Breast (tissue), 4 donors: ENCODE measurements around a stretch of chr16.

DNA sequence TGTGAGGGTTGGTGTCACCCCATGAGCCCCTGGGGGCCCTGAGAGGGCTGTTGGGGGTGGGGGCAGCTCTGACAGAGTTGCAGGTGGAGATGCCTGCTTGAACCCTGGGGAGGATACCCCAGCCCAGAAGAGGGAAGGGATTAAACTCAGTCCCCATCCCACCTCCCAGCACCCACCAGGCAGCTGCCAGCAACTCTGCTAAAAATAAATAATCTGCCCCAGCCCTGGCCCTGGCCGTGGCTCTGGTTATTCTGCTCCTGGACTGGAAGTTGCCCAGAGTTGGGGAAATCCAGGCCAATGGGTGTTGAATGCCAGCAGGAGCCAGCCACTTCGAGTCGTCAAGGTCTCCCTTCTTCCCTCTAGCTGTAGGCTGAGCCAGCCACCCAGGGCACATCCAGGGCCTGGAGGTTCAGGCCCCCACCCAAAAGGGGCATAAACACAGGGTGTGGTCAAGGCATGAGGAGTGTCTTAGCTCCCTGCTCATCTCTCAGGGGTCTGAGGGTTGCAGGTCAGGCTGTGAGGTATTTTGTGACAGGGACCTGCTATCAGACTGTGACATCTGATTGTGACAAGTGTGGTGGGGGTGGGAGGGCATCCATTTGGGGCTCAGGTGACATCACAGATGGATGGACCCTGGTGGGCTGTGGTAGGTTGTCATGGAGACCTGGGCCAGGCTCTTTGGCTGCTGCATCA is 923 bp upstream of the RRAD start:
- PRO-cap, 3 experiments, result no peak in any of the 3 experiments
- RRBS, result no CpG with 5 or more reads among the region's 3 CpGs

GRCh38 chr16:66942180-66942866 is 7.0 kb downstream of the CES2 start:
- PRO-cap, 3 experiments, result no peak in any of the 3 experiments
- RRBS, result no CpG with 5 or more reads among the region's 14 CpGs

- PRO-cap, 3 experiments, result no peak in any of the 3 experiments
- RRBS, result no CpG with 5 or more reads among the region's 13 CpGs
These were observed 6.7 kb downstream of the HSF4 start for GRCh38 chr16:67171124-67171841.

- PRO-cap, 3 experiments, result no peak in any of the 3 experiments
- RRBS, result 17% methylated on average over 2 of the region's 22 CpGs
These were observed 824 bp downstream of the E2F4 start for GRCh38 chr16:67192582-67193376.

DNA sequence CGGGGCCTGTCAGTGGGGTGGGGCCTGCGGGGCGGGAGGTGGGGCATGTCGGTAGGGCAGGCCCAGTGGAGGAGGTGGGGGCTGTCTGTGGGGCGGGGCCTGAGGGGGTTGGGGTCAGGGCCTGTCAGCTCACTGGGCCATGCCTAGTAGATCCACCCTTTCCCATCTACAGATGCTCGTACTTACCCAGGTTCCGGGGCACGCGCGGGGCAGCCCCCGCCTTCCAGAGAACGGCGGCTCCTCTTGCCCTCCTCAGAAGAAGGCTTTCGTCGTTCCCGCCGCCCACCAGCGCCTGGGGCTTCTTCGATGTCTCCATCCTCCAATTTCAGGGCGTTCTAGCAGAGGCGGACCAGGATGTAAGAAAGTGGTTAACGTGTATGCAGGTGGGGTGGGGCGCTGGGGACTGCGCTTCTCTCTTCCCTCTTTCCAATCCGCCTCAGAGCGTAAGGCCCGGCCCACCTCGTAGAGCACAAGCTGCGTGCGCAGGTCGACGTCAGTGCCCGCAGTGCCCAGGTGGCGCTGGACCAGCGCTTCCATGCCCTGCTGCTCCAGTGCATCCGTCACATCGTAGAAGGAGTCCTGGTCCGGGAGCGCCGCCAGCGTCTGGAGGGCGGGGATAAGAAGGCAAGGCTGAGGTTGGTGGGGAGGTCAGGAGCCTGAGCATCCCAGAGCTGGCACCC is 10.0 kb downstream of the TMEM208 start:
- PRO-cap, 3 experiments, result no peak in any of the 3 experiments
- RRBS, result no CpG with 5 or more reads among the region's 42 CpGs

- PRO-cap, 3 experiments, result no peak in any of the 3 experiments
- RRBS, result no CpG with 5 or more reads among the region's 10 CpGs
These were observed 6.1 kb downstream of the FHOD1 start for GRCh38 chr16:67240861-67241957.

GRCh38 chr16:67396099-67396774 is 2.9 kb upstream of the TPPP3 start:
- PRO-cap, 3 experiments, result peak in 3 of 3 experiments; most common minus-strand start chr16:67396287 (in 3)
- RRBS, result no CpG with 5 or more reads among the region's 28 CpGs

GRCh38 chr16:67397245-67397954 is 4.1 kb upstream of the TPPP3 start:
- PRO-cap, 3 experiments, result no peak in any of the 3 experiments
- RRBS, result no CpG with 5 or more reads among the region's 14 CpGs

DNA sequence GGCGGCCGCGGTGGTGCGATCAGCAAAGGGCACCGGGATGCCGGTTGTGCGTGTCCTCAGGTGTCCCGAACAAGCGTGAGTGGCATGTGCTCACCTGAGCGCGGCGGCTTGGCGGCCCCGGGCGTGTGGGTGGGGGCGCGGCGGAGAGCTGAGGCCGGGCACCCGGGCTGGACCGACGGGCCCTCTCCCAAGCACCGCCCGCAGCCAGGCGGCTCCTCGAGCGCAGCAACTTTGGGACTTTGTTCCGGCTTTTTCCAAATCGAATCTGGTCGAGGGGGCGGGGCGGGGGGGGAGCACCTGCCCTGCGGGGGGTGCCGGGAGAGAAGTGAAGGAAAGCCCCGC is 245 bp upstream of the HSD11B2 start:
- PRO-cap, 3 experiments, result peak in 3 of 3 experiments; most common minus-strand start position 233 of the sequence (in 3)
- RRBS, result 3% methylated on average over 33 of the region's 35 CpGs

DNA sequence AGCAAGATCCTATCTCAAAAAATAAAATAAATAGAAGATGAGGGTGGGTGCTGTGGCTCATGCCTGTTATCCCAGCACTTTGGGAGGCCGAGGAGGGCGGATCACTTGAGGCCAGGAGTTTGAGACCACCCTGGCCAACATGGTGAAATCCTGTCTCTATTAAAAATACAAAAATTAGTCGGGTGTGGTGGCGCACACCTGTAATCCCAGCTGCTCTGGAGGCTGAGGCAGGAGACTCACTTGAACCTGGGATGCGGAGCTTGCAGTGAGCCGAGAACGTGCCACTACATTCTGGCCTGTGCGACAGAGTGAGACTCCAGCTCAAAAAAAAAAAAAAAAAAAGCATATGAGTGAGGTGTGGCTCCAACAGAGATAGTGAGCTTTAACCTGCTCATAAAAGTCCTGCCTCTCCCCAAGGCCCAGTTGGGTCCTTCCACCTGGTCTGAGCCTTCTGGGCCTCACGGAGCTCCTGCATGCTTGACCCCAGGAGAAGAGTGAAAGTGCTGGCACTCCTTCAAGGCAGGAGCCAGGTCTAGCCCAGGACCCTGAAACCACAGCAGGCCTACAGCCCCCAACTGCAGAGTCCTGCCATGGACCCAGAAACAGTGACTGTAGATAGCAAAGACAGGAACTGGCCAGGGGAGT is 17.5 kb downstream of the HSD11B2 start:
- PRO-cap, 3 experiments, result no peak in any of the 3 experiments
- RRBS, result no CpG with 5 or more reads among the region's 9 CpGs

GRCh38 chr16:67481764-67482453 is 952 bp upstream of the ATP6V0D1 start:
- PRO-cap, 3 experiments, result peak in 1 of 3 experiments; most common plus-strand start chr16:67482184 (in 1); most common minus-strand start chr16:67482128 (in 1)
- RRBS, result no CpG with 5 or more reads among the region's 22 CpGs

DNA sequence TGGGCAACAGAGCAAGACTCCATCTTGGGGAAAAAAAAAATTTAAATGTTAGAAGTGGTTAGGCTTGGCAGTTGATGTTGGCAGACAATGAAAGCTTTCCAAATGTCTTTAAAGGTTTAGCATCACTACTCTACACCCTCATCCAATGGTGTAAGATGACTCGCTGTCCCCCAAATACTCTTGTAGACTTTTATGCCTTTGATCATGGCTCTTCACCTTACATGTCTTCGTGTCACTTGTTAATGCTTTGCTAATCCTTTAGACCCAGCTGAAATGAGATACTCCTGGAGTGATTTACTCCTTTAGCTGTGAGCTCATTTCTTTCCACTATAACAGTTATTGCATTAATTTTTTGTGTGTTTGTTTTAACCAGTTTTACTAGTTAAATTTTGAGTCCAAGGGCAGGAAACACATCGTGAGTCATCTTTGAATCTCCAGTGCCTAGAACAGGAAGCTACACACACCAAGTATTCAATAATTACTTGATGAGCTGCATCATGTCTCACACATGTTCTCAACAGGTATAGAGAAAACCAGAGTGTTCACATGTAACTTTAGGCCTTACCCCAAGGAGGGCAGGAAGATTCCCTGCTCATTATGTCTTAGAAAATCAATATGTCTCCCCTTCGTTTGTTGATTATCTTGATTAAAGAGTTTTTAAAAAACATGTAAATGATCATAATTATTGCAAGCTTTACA is 6.5 kb upstream of the CTCF start:
- PRO-cap, 3 experiments, result no peak in any of the 3 experiments
- RRBS, result no CpG with 5 or more reads among the region's 4 CpGs

GRCh38 chr16:67626459-67627004 is 18.4 kb upstream of the CARMIL2 start:
- PRO-cap, 3 experiments, result no peak in any of the 3 experiments
- RRBS, result no CpG with 5 or more reads among the region's 9 CpGs

- PRO-cap, 3 experiments, result no peak in any of the 3 experiments
- RRBS, result no CpG with 5 or more reads among the region's 37 CpGs
These were observed 5.6 kb downstream of the ACD start for GRCh38 chr16:67654300-67655035.

DNA sequence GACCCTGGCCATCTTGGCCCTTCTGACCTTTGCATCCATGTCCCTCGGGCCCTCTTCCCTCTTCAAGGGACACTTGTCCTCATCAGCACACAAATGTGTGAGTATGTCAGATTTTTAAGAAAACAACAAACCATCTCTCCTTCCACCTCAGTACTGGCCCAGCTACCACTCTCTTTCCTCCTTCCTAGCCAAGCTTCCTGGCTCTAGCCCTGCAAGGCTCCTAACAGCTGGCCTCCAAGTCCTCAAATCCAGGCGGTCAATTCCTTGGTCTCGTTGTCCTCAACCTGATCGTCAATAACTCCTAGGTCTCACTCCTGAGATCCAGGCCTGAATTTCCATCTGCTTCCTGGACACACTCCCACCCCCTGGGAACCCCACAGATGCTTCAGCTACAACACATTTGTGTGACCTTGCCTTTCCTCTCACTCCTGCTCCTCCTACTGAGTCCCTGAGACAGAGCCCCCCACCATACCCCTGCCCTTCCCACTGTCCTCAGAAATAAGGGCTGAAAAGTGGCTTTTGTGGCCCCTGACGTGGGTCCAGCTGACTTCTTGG is 2.4 kb downstream of the ENKD1 start:
- PRO-cap, 3 experiments, result no peak in any of the 3 experiments
- RRBS, result no CpG with 5 or more reads among the region's 5 CpGs

DNA sequence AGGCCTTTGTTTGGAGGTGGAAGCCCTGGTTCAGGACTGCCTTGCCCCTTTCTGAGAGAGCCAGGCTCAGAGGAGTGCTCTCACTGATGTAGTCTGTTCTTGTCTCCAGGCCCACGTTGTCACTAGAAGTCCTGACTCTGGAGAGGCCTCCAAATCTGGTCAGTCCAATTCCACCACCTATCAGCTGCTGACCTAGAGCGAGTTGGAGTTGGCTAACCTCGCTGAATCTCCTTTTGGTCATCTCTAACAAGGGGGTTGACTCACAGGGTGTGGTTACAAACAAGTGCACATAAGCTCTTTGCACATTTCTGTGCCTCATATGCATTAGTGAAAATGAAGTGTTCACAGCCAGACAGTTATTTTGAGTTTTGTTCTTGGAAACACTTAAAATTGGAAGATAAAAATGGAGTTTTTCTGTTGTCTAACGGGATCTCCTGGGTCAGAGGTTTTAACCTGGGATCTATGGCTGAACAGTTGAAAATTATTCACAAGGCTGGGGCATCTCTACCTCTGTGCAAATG is 11.8 kb upstream of the EDC4 start:
- PRO-cap, 3 experiments, result peak in 1 of 3 experiments; most common minus-strand start position 124 of the sequence (in 1)
- RRBS, result no CpG with 5 or more reads among the region's 4 CpGs

DNA sequence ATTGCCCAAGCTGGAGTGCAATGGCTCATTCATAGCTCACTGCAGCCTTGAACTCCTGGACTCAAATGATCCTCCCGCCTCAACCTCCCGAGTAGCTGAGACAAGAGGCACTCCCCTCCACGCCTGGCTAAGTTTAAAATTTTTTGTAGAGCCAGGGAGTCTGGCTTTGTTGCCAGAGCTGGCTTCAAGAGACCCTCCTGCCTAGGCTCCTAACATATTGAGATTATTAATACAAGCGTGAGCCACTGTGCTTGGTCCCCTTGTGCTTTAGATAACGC is 1.1 kb downstream of the PSKH1 start:
- PRO-cap, 3 experiments, result no peak in any of the 3 experiments
- RRBS, result no CpG with 5 or more reads among the region's 5 CpGs

GRCh38 chr16:67902693-67903341 is 9.8 kb downstream of the PSKH1 start:
- PRO-cap, 3 experiments, result no peak in any of the 3 experiments
- RRBS, result no CpG with 5 or more reads among the region's 6 CpGs

DNA sequence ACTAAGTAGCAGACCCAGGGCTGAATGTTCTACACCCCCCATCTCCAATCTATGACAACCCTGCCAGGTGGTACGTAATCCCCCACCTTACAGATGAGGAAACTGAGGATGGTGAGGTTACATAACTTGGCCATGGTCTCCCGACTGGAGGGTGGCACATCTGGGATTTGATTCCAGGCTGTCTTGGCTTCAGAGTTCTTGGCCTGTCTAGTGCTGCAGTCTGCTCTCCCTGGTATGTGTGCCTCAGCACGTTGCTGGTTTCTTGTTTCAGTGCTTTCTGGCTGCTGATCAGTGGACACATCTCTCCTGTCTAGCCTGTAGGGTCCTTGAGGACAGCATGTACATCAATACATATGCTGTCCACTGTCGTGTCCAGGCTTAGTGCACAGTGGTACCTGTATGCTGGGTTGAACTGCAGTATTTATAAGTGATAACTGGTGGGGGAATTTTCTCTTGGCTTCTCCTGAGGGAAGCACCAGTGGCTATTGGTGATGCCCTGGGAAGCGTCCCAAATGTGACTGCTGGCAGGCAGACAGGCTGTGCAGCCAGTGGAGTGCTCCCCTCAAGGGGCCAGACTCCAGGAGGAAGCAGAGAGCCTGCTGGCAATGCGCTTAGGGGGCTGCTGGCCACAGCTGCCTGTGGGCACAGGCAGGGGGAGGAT is 14.4 kb downstream of the CTRL start:
- PRO-cap, 3 experiments, result no peak in any of the 3 experiments
- RRBS, result no CpG with 5 or more reads among the region's 6 CpGs

DNA sequence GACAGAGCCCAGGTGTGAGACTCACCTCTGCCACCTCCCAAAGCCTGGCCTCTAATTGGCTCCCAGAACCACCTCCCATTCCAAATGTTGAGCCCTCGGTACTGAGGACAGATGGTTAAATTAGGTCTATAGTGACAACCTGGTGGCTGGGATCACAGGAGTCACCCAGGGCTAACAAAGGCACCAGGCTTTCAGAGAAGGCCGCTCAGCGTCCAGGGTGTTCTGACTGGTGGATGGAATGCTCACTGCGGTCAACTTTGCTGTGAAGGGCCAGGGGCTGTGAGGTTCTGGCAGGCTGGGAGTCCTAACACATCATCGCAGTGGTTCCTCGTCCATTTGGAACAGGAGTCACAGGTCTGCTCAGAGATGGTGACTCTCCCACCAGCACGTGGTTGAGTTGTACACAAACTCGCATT is 370 bp upstream of the CTRL start:
- PRO-cap, 3 experiments, result no peak in any of the 3 experiments
- RRBS, result no CpG with 5 or more reads among the region's 8 CpGs